ENCODE results near the genes KANK4 and PGM1.

DNA sequence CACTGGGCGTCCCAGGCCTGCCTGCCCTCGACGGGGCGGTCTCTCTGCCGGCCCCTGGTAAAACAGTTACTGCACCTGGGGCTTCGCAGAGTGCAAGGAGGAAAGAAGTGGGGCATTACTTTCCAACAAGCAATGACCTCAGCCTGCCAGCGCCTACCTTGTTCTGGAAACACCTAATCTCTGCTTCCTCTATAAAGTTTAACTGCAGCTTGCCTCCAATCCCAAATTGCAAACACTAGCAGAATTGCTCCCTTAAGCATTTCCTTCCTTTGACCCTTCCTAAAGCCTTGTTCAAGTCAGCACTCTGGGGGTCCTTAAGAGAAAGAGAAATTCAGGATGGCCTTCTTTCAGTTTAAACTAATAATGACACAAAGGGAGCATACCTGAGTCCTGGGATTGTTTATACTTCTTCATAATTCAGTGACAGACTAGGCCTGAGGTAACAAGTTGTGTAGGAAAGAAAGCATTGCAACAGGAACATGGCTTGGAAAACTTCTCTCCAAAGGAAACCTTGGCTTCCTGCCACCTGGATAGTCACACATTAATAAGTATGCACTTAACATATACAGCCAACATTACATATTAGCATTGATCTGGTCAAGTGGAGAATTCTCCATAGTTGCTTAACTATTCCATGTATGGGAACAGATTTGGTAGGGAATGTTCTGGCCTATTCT, 27.5 kb upstream of the NFIA start:
- PRO-cap: no peak
- RAMPAGE, long total RNA, 4 experiments: no peak in any of the 4 experiments

GRCh38 chr1:61115020-61115521, 32.7 kb downstream of the NFIA start:
- PRO-cap: no peak
- RAMPAGE, long total RNA, 4 experiments: no peak in any of the 4 experiments

- PRO-cap: no peak
- RAMPAGE, long total RNA, 4 experiments: no peak in any of the 4 experiments
Observed at GRCh38 chr1:61139229-61140211, 57.2 kb downstream of the NFIA start.

DNA sequence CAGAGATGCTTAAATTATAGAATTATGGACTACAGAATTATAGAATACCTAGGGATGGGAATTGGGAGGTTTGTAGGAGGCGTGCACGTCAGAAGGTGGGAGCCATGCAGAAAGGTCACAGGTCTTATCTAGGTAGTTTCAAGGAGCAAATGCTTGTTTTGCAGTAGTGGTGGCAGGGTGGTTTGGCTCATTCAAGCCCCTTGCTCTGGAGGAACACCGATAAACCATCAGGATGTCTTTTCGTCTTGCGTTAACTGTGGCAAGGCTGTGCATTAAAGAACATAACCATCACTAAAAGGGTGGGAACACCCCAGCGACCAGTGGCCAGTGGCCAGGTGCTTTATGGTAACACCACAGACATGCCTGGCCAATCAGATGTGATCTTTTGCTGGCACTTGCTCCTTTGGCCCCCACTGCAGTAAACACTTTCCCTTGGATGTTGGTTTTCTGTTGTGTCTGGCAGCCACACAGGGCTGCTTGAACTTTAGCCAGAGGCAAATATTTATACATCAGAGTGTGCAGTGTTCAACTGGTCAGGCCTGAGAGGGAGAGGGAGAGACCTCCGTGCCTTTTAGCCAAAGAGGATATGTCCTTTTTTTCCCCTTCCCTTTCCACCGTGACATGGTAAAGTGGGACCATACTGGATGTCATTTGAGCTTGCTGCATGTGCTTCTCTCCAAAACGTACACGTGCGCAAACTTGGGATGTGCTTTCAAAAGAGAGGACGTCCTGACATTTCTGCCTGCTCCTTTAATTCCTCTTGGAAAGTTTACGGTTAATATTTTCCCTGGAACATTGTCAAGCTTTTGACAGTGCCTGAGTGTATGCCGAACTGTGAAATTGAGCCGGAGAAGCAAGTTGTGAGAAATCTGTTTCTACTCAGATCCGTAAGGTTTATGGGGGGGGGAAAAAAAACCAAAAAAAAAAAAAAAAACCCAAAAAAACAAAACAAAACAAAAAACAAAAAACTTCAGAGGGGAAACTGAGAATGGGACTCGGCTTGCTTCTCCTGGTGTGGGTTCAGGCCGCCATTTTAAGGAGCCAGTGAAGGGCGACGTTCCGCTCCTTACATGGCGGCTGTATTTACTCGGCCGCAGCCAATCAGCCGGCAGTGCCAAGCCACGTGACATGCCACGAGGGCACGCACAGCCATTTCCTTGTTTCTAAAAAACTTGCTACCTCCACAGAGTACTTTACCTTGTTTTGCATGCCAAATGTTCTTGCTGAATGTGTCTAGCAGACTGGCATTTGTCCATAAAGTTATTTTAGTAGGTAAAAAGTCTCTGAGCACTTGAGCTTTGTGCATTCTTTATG, 101.3 kb downstream of the NFIA start:
- PRO-cap: unidirectional peak, minus-strand start at position 1,022 of the sequence
- RAMPAGE, long total RNA, 4 experiments: no peak in any of the 4 experiments

- PRO-cap: bidirectional peak, plus-strand start at chr1:61277620, minus-strand start at chr1:61277370
- RAMPAGE, long total RNA, 4 experiments: no peak in any of the 4 experiments
Observed at GRCh38 chr1:61277205-61277865, 195.0 kb downstream of the NFIA start.

- PRO-cap: no peak
- RAMPAGE, long total RNA, 4 experiments: no peak in any of the 4 experiments
Observed at GRCh38 chr1:61403744-61404355, 321.1 kb downstream of the TM2D1 start.

- PRO-cap: no peak
- RAMPAGE, long total RNA, 4 experiments: no peak in any of the 4 experiments
Observed at GRCh38 chr1:61407386-61407941, 317.5 kb downstream of the TM2D1 start.

- PRO-cap: no peak
- RAMPAGE, long total RNA, 4 experiments: no peak in any of the 4 experiments
Observed at GRCh38 chr1:61444163-61444786, 280.7 kb downstream of the TM2D1 start.

GRCh38 chr1:61491422-61491612, 233.6 kb downstream of the TM2D1 start:
- PRO-cap: no peak
- RAMPAGE, long total RNA, 4 experiments: no peak in any of the 4 experiments

GRCh38 chr1:61591245-61591641, 133.7 kb downstream of the TM2D1 start:
- PRO-cap: no peak
- RAMPAGE, long total RNA, 4 experiments: no peak in any of the 4 experiments

GRCh38 chr1:61604761-61604960, 120.3 kb downstream of the TM2D1 start:
- PRO-cap: no peak
- RAMPAGE, long total RNA, 4 experiments: no peak in any of the 4 experiments

DNA sequence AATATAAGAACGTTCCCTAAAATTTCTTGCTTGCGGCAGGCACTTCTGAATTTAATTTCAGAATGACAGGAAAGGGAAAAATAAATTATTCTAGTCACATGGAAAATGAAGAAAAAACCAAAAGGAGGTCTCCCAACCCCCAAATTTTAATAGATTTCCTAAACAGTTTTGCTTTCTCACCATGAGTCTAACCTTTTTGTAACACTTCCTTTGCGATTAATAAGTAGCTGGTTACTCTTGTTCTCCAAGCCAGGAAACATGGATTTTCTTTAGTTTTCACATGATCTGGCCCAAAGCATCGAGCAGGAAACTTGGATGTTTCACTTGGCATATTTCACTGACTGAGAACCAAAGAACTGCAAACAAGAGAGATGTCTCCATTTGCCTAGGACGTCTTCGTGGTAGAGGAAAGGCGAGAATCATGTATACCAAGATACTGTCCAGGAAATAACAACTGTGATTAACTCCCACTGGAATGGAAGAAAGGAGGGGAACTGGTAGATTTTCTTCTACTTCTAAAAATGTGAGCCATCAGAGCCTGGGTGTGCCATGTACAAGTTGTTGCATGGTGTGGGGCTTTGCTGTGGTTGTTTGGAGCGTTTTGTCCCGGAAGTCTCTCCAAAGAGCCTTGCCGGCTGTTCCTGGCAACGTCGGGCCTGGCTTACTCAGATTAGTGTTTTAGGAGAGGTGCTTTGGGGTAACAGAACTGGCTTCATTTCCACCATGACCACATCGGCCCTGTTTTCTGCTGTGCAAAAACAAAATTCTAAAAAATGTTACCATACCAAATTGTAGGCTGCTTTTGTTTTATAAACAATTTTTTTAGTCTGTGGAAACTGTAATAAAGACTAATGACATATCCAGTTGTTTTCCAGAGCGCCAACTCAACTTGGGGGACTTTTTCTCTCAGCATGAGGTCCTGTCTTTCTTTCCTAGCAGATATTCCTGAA, 118.5 kb downstream of the TM2D1 start:
- PRO-cap: no peak
- RAMPAGE, long total RNA, 4 experiments: no peak in any of the 4 experiments

- PRO-cap: no peak
- RAMPAGE, long total RNA, 4 experiments: no peak in any of the 4 experiments
Observed at GRCh38 chr1:62183191-62183766, 11.4 kb upstream of the L1TD1 start.

GRCh38 chr1:62318952-62320007, at the start of gene KANK4:
Gene KANK4 (minus strand): TSS chr1:62319434.
- PRO-cap: no peak
- RAMPAGE, long total RNA, 4 experiments: start-site peak on the minus strand in 1 of 4 experiments, at chr1:62319206-62319235 at its widest, 8 reads per replicate

DNA sequence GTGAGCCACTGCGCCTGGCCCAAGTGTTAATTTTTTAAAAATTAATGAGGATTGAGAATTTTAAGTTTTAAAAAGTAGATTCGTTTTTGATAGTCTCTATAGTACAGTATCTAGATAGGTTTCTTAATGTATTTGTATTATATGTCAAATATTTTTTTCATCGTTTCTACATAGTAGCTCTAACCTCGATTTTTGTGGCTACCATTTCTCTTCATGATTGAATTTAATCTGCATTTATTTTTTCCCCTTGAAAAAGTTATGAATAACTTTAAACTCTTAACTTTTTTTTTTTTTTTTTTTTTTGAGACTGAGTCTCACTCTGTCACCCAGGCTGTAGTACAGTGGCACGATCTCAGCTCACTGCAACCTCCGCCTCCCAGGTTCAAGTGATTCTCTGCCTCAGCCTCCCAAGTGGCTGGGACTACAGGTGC, 33.0 kb upstream of the PGM1 start:
- PRO-cap: no peak
- RAMPAGE, long total RNA, 4 experiments: no peak in any of the 4 experiments

DNA sequence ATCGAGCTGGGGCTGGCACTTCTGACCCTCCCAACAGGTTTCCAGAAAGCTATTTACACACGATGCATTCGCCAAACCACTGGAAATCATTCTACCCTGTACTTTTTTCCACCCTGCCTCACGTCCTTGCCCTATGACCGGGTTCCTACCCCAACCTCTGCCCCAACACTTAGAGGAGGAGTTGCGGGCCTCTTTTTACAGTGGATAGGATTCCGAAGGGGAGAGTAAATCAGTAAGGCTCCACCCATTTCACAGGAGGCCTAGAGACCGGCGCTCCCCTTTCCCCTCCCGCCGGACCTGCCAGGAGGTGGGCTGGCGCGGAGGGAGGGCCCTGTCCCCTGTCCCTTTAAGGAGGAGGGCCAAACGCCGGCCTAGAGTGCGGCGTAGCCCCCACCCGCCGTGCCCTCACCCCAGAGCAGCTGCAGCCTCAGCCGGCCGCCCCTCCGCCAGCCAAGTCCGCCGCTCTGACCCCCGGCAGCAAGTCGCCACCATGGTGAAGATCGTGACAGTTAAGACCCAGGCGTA, at the start of gene PGM1:
PGM1 (plus strand) TSS at position 413 of the 525 bp plus-strand sequence.
- PRO-cap: no peak
- RAMPAGE, long total RNA, 4 experiments: start-site peak on the plus strand in 4 of 4 experiments, centred at positions 263 to 412 of the sequence, 50 to 744 reads per replicate

DNA sequence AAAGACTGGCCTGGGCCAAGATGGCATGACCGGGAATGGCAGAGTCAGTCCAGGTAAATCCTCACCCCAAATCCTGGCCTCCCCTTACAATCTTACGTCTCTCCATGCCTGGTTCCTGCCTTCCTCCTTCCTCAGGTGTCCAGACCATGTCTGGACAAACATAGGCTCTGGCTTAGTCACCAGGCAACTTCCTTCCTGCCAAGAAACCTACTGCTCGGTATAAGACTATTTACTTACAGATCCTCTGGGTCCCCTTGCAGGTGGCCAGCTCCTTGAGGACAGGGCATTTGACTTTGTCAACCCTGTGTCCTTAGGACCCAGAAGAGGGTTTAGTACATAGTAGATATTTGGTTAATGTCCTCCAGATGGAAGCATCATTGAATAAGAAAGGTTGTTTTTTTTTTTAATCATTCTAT, 69.3 kb upstream of the ROR1 start:
- PRO-cap: no peak
- RAMPAGE, long total RNA, 4 experiments: no peak in any of the 4 experiments

GRCh38 chr1:63704982-63705473, 68.8 kb upstream of the ROR1 start:
- PRO-cap: no peak
- RAMPAGE, long total RNA, 4 experiments: no peak in any of the 4 experiments

DNA sequence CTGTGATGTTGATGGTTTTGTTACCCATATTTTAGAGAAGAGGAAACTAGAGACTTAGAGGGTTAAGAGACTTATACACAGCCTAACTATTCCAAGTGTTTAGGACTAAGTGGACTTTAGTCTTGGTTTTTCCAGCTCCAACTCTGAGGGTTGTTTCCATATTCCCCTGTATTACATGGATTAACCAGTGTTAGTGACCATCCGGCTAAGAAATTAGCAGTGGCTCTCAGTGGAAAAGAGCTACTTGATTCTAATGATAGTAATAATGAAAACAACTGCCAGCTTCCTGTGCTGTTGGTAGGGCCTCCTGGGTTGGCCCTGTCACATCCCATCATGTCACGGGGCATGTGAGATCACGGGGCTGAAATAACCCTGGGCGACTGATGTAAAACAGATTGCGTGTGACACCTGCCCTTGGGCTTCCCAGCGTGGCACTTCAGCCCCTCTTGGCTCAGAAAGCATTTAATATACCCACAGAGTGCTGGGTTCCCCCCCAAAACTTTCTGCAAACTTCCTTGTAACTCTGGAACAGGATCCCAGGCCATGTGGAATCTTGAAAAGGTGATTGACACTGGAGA, 149.0 kb downstream of the ROR1 start:
- PRO-cap: no peak
- RAMPAGE, long total RNA, 4 experiments: no peak in any of the 4 experiments

GRCh38 chr1:64070844-64071469, 132.5 kb upstream of the UBE2U start:
- PRO-cap: no peak
- RAMPAGE, long total RNA, 4 experiments: start-site peak on the plus strand in 1 of 4 experiments, at chr1:64070706-64071295 at its widest, 19 reads per replicate

All from sigmoid colon (tissue), 4 donors.